CMK (cell line): ENCODE results near the genes TPGS1 and ARID3A.

- RRBS = no CpG with 5 or more reads among the region's 15 CpGs
Observed at GRCh38 chr19:368239-368770, 7.5 kb downstream of the THEG start.

- RRBS = 2% methylated on average over 39 of the region's 76 CpGs
Observed at GRCh38 chr19:507344-508077, at the start of gene TPGS1. Gene TPGS1 (plus strand): TSS chr19:507497.

- RRBS = 1% methylated on average over 14 of the region's 67 CpGs
Observed at GRCh38 chr19:532425-533584, 1.2 kb downstream of the CDC34 start.

- RRBS = no CpG with 5 or more reads among the region's 17 CpGs
Observed at GRCh38 chr19:586560-587081, 3.1 kb upstream of the HCN2 start.

- RRBS = 85% methylated on average over 12 of the region's 46 CpGs
Observed at GRCh38 chr19:739955-740965, 10.7 kb upstream of the MISP start.

- RRBS = 79% methylated on average over 11 of the region's 23 CpGs
Observed at GRCh38 chr19:751494-752266, 768 bp downstream of the MISP start.

GRCh38 chr19:792400-792780 is 4.9 kb upstream of the PTBP1 start:
- RRBS = no CpG with 5 or more reads among the region's 10 CpGs

DNA sequence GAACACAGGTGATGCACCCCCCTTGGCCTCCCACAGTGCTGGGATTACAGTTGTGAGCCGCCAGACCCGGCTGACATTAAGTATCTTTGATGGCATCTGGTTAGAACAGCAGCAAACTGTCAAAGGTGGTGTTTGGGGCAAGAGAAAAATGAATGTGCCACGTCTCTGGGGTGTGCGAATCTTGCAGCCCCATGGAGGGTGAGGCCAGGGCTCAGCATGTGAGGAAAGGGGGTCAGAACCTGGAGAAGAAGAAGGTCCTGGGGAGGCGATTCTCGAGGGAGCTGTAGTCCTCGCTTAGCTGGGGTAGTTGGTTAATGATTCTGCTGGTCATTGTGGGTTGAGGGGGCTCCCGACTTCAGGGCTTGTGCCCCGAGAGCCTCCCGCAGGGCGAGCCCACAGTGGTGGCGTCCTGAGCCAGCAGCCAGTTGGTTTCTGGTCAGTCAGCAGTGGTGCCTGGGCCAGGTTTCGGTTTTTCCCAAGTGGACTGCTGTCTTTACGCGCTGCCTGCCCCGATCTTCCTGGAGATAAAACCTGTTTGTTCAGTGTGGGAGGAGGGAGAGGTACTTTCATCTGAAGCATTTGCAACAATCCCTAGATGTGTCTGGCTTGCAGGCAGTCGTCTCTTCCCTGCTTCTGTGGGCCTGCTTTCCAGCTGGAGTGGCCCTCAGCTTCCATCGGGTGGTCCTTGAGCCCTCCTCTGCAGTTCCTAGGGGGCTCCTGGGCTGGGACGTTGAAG is 3.1 kb downstream of the PTBP1 start:
- RRBS = no CpG with 5 or more reads among the region's 19 CpGs

- RRBS = 97% methylated on average over 4 of the region's 52 CpGs
Observed at GRCh38 chr19:808229-808970, 11.1 kb downstream of the PTBP1 start.

DNA sequence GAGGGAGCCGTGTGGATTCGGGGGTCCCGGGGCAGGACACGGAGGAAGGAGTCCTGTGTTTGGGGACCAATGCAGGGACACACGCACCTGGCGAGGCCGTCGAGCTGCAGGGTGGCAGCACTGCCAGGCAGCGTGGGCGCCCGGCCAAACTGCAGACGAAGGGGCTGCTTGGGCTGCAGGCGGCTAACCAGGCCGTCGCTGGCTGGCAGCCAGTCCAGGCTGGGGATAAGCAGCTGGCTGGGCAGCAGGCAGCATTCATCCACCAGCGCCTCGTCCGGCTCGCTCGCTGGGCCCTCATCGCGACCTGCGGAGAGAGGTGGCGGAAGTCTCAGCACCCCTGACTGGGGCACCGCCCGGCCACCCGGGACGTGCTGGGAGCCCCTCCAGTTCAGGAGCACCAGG is 11.5 kb downstream of the CFD start:
- RRBS = 98% methylated on average over 15 of the region's 28 CpGs

DNA sequence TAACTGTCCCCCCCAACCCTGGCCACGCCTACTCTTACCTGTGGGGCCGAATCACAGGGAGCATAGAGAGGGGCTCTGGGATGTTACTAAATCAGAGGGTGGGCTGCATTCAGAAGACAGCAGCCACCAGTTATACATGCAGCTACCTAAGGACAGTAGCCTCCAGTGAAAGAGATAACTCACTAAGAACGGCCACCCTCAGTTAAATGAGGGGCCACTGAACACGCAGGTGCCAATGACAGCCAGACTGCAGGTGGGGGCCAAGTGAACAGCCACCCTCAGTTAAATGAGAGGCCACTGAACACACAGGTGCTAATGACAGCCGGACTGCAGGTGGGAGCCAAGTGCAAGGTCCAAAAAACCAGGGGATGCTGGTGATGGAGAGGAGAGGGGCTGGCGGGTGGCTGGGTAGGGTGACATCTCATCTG is 3.8 kb downstream of the MED16 start:
- RRBS = no CpG with 5 or more reads among the region's 6 CpGs

DNA sequence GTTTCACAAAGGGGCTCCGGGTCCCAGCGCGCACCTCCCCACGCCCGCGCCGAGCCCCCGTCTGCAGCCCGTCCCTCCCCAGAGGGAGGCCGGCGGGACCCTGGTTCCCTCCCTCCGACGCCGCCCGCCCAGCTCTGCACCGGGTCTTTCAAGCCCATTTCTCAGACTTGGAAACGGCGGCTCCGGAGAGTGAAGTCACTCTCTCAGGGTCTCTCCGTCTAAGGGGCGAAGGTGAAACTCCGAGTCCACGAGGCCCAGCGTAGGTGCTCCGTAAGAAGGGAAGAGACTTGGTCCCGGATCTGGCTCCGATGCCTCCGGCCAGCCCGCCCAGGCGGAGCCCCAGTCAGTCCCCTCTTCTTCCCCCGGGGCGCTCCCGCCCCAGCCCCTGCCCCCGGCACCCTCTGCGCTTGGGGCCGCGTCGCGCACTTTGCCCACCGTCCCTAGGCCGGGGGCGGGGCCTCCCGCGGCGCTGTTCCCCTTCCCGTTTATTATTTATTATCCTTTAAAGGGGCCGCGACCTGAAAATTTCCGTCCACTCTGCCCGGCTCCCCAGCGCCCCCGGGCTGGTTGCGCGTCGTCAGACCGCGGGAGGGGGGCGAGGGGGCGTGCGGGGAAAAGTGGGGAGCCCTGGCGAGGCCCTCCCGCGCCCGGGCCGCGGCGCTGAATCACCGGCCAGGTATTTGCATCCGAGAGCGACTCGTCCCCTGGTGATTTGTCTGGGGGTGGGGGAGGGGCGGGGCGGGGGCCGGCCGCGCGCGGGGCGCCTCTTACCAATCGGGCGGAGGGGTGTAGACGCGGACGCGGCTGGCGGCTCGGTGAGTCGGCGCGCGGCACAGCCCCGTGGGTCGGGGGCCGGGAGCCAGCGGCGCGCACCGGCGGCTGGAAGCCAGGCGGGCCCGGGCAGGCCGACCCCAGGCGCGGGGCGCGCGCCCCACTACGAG is at the start of gene ARID3A:
ARID3A (plus strand) TSS at position 791 of the 941 bp plus-strand sequence.
- RRBS = under 1% methylated on average over 76 of the region's 108 CpGs

GRCh38 chr19:927750-928463 is 2.1 kb downstream of the ARID3A start:
- RRBS = no CpG with 5 or more reads among the region's 17 CpGs

DNA sequence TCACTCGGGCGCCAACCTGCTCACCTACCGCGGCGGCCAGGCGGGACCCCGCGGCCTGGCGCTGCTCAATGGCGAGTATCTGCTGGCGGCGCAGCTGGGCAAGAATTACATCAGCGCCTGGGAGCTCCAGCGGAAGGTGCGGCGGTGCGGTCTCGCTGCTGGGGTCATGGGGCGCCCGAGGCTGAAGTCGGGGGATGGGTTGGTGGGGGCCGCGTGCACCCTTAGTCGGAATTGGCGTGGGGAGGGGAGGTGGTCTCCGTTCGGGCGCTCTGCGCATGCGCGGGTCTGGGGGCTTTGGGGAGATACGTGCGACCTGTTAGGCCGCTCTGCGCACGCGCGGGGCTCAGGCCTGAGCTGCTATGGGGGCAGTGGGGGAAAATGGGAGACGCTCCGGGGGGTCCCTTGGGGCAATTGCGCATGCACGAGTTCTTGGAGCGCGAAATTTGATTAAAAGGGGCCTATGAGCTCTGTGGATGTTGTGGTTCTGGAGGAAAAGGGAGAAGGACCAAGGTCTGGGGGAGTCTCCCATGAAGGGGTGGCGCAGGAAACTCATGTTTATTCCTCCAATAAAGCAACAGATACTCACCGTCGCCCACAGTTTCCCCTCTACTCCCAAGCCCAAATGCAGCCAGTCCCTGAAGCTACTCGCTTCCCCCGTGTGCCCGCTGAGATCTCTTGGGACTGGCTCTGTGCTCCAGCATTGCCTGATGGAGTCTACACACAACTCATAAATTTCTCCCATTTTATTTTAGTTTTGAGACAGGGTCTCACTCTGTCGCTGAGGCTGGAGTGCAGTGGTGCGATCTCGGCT is 488 bp downstream of the WDR18 start:
- RRBS = no CpG with 5 or more reads among the region's 53 CpGs

DNA sequence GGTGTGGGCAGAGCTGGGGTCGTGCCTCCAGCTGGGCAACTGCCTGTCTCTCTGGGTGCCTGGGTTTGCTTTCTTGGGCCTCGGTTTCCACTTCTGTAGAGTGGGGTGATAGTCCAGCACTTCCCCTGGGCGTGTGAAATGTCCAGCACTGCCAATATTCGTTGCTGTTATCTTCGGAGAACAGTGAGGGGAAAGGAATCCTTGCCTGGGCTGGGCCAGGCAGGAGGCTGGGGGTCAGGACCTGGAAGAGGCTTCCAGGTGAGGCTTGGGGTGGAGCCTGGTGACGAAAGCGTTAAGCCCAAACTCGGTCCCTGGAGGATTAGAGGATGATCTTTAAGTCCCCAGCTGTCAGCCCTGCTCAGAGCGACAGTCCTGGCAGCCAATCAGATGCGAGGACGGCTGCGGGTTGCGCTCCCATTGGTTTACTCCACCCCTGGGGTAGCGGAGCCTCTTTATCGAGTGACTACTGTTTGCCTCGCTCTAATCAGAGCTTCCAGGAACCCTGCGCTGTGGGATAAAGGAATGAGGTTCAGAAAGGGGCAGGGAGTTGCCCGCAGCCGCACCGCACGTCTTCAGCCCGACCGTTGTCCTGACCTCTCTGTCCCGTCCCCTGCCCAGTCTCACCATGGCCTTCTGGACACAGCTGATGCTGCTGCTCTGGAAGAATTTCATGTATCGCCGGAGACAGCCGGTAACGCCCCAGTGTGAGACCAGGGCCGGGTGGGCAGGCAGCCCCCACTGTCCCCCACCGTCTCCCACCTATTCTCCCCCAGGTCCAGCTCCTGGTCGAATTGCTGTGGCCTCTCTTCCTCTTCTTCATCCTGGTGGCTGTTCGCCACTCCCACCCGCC is 1.1 kb downstream of the ABCA7 start:
- RRBS = no CpG with 5 or more reads among the region's 33 CpGs

GRCh38 chr19:1067710-1068436 is 906 bp downstream of the ARHGAP45 start:
- RRBS = 7% methylated on average over 10 of the region's 20 CpGs

- RRBS = 100% methylated on average over 2 of the region's 21 CpGs
Observed at GRCh38 chr19:1083382-1083854, 11.8 kb downstream of the POLR2E start.

DNA sequence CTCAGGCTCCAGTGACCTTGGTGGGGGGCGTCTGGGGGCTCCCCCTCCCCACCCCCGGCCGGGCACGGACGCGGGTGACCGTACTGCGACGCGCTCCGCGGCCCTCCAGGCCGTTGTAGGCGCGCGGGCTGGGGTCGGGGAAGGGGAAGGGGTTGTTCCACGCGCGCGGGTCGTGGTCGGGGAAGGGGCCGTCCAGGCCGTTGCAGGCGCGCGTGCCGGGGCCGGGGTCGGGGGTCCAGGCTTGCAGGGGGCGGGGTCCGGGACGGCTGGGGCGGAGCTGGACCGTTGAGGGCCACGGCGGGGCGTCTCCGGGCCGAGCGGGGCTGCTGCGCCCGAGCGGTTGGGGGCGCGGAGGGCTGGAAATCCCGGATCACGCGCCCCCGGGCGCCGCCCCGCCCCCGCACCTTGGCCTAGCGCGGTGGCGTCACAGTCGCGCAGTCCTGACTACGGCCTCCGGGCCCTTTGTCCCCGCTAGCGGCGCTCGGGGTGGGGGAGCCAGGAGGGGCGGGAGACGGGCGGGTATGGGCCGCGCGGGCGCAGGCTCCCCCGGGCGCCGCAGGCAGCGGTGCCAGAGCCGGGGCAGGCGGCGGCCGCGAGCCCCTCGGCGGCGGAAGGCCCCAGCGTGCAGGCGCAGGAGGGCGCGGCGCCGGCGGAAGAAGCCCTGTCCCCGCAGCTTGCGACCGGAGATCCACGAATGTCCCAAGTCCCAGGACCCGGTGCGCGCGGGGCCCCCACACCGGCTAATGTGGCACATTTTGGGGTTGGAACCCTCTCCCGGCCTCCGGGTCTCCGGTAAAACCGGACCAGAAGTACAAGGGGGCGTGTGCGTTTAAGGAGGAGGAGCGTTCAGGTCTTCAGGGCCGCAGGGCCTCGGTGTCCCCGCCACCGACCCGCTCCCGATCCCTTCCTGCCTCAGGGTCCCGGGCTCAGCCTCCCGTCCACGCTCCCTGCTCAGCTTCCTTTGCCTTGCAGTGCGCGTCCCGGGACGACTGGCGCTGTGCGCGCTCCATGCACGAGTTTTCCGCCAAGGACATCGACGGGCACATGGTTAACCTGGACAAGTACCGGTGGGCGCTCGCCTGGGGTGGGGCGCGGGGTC is 769 bp downstream of the GPX4 start:
- RRBS = 16% methylated on average over 73 of the region's 133 CpGs

- RRBS = no CpG with 5 or more reads among the region's 38 CpGs
Observed at GRCh38 chr19:1119765-1120385, 16.1 kb downstream of the GPX4 start.

DNA sequence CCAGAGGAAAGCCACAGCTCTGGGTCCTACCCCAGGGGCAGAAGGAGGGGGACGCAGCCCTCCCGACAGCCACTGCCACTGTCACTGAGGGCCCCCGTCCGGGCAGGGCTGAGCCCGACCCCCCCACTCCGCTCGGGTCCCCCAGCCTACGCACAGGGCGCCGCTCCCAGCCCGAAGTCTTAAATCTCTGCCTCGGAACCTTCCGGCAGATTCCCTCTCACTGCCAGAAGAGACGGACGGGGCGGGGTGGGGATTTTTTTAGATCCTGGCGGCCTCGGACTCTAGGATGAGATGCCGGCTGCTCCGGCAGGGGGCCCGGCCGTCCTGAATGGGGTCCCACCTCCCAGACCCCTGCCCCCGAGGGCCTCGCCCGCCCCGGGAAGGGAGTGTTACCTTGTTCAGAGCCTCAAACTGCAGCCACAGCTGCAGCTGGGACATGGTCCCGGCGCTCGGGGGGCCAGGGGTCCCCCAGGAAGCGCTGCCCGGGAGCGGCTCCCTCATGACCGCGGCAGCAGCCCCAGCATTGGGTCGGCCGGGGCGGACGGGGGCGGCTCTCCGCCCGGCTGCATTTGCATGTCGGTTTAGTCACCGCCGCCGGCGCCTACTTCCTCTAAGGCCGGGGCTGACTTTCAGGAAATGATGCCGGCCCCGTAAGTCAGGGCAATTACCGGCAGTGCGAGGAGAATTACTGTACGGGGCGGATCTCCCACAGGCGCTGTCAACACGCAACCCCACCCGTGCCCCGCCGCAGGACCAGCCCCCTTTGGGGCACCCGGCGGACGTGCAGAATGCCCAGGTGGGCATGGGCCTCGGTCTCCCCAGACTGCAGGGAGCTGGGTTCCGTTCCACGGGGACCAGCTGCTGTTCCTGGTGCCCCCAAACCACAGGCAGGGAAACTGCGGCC is 28.2 kb downstream of the GPX4 start:
- RRBS = 3% methylated on average over 35 of the region's 65 CpGs